Temporal lobe (tissue), 2 donors: Measurements from ENCODE around the gene TMEM242.

DNA sequence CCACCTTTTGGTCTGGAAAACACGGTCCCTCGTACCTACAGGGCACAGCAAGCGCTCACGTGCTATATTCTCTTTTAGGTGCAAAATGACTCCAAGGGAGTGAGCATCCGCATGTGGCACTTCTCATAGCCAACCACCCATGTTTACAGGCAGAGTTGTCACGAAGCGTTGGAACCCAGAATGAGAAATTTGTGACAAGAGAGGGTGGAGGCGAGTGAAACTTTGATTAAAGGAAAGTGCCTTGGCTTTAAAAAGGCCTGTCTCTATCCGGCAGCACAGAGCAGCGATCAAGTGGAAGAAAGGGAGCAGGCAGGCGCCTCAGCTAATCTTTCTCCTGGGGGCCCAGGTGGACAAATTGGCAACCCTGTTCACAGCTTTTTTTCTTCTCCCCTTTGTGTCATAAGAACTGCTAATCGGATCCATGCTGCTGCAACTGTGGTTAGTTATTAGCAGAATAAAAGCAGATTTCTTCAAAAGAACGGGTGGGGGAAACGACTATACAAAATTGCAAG lies 225.8 kb downstream of the TMEM242 start:
- RAMPAGE, long total RNA, result no peak

DNA sequence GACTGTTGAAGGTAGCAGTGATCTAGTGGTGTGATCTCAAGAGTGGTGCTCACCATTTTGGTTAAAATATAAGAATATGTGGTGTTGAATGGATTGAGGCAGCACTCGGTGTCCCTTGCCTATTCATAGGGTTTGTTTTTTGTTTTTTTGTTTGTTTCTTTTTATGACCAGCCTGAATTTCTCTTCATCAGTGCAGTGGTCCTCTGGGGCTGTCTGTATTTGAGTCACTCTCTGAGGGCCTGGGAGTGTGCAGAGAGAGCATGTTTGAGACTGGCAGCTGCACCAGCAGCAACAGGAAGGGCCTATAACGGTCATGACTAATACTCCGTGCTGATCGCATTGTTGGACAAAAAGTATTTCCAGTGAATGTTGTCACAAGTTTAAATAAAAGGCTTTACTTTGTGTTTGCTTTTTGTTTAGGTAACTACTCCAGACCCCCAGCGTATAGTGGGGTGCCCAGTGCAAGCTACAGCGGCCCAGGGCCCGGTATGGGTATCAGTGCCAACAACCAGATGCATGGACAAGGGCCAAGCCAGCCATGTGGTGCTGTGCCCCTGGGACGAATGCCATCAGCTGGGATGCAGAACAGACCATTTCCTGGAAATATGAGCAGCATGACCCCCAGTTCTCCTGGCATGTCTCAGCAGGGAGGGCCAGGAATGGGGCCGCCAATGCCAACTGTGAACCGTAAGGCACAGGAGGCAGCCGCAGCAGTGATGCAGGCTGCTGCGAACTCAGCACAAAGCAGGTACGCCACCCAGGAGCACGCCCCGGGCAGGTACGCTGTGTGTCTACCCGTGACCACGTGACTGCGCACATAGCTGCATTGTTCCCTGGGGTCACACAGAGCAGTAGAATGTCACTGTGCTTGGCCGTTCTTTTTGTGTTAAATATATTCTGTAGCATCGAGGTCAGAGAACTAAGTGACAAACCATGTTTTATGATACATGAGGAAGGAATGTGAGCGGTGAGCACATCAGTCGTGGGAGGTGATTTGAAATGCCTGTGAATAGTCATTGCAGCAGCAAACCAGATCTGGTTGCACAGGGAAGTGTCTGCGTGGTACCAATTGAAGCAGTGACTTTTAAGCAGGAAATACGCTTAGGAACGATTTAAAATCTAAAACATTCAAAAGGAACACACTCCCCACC lies 174.7 kb downstream of the TMEM242 start:
- RAMPAGE, long total RNA, result no peak

DNA sequence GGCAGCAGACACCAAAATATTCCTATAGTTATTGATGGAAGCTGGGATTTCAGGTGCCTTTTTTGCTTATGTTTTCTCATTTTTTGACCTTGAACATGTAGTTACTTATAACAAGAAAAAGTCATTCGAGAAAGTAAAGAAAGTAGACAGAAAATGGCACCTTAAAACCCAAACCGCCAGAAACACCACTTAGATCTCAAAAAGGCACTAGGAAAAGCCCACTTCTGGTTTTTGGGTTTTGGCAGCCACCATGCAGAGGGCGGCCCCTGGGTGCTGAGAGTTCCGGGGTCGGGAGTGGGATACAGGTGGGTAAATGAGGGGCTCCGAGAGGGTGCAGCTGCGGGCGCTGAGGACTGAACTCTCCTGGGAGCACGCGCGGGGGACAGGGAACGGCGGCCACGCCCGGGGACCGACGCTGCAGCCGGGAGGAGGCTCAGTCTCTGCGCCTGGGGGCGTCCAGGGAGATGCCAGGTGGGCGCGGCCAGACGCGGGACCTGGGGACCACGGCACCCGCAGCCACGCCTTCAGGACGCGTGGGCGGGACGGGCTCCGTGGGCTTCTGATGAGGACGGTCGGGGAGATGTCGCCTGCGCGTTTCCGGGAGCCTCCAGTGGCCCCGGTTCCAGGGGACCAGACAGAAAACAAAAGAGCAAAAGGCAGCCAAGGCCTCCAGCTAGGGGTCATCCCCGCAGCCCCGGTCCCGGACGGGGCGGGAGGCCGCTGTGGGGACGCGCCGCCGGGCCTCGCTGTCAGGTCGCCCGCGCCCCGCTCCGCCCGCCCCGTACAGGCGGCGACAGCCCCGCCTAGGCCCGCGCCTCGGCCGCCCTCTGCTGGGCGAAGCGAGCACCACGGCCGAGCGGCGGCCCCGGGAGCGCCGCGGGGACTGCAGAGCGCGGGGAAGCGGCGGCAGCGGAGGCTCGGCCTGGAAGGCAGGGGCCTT lies 49.0 kb downstream of the TMEM242 start:
- RAMPAGE, long total RNA, result no peak

GRCh38 chr6:157292421-157293158 lies 30.7 kb downstream of the TMEM242 start:
- RAMPAGE, long total RNA, result no peak

GRCh38 chr6:157312011-157312751 lies 11.1 kb downstream of the TMEM242 start:
- RAMPAGE, long total RNA, result no peak

DNA sequence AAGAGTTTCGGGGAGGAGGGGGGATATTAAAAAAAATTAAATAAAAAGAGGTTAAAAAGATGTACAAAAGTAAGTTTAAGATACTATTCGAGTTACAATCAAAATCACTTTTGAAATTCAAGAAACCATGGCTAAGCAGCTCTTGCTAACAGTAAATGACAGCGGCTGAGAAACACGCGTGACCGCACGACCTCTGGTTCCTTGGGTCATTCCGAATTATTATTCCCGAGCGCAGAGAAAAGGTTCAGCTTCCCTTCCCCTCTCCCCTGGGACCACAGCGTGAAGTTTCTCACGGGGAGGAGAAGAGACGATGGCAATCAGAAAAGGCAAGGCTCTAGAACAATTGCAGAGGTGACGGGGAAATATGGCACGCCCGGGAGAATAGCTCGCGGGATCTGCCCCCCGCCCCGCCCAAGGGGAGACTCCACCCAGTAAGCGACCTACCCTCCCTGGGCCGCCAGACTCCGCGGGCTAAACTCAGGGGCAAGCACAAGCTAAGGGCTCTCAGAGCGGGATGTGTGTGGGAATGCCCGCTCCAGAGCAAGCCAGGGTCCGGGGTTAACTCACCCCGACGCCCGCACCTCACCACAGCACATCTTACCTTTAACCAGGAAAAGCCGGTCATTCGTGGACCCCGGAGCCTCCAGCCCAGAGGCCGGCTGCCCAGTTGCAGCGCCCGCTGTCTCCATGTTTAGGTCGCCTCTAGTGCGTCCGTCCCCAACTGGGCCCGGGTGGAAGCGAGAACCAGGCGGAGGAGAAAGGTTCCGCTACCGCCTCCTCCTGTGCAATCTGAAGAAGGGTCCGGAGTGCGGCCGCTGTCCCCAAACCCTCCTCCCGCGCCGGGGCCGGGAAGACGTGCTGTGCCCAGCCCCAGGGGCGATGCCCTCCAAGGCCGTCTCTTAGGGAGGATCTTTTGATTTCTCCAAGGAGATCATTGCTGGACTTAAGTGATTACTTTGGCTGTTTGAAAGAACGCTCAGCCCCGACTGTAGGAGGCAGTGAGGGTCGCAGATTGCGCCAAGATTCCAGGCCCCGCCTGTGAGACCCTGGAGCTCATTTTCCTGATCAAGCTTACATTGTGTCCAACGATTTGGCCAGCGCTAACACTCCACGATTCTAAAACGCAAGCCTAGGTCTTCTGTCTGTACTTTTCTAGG lies at the start of gene TMEM242:
TSS of gene TMEM242 (minus strand) at position 709 of the 1,157 bp plus-strand sequence.
- RAMPAGE, long total RNA, result start-site peak on the minus strand centred at position 713 of the sequence, 24 bp wide, 124 and 211 reads in 2 replicates

- RAMPAGE, long total RNA, result no peak
Measured at GRCh38 chr6:157460840-157461448, 80.0 kb downstream of the ZDHHC14 start.

DNA sequence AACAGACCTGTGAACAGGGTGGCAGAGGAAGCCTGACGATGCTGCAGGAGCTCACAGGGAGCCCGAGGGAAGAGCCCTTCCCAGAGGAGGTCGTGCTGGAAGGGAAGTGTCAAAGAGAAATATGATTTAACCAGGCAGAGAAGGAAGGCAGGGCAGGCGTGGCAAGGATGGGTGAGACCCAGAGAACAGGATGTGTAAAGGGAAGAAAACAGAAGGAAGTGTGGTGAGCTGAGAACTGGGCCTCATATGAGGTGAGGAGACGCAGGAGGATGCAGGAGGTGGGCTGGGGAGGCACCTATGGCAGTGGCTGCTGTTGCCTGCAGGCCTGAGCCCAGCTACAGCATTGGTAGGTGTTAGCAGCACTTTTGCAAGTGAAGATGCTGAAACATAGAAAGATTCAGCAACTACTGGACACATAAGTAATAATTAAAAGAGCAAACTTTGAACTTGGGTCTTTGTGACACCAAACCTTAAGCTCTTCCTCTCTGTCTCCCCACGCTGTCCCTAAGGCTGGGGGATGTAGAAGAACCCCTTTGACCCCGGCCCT lies 105.7 kb downstream of the ZDHHC14 start:
- RAMPAGE, long total RNA, result no peak

GRCh38 chr6:157670457-157670875 lies 152.6 kb upstream of the SNX9 start:
- RAMPAGE, long total RNA, result no peak

DNA sequence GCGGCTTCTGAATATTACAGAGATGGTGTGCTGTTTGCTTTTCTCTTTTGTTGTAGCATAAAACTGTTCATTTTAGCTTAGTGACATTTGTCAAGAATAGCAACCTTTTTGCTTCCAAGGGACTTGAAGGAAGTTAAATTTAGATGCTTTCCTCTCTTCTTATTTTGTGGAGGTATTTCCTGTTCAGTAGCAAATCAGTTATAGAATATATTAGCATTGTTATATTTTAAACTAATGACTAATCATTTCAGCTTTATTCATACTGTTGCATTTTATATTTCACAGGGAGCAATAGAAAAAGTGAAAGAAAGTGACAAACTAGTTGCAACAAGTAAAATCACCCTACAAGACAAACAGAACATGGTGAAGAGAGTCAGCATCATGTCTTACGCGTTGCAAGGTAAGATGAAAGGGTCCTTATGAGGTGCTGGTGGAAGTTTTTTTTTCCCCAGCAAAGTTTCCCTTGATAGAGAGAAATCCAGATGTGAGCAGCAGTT lies 43.3 kb upstream of the SYNJ2 start:
- RAMPAGE, long total RNA, result no peak

- RAMPAGE, long total RNA, result no peak
Measured at GRCh38 chr6:157966975-157967560, 14.6 kb upstream of the SYNJ2 start.

DNA sequence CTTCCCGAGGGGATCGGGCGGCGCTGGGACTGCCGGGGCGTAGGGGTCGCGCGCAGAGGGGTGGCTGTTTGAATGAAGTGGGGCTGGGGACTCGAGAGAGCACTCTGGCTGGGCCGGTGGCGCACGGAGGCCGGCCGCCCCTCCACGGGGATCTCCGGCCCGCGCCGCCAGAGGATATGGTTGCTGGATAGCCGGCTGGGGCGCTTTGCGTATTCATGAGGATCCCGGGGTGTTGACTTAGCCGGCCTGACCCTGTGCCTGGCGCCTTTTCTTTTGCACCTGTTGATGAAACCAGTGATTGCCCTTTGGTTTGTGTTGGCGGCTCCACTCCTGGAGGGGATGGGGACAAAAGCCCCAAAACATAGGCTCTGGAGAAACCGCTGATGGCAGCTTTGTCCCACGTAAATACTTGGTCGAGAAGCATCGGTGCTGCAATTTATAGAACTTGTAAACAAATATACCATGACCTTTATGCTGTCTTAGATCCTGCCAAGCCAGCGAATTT lies 558 bp downstream of the SYNJ2 start:
- RAMPAGE, long total RNA, result no peak

DNA sequence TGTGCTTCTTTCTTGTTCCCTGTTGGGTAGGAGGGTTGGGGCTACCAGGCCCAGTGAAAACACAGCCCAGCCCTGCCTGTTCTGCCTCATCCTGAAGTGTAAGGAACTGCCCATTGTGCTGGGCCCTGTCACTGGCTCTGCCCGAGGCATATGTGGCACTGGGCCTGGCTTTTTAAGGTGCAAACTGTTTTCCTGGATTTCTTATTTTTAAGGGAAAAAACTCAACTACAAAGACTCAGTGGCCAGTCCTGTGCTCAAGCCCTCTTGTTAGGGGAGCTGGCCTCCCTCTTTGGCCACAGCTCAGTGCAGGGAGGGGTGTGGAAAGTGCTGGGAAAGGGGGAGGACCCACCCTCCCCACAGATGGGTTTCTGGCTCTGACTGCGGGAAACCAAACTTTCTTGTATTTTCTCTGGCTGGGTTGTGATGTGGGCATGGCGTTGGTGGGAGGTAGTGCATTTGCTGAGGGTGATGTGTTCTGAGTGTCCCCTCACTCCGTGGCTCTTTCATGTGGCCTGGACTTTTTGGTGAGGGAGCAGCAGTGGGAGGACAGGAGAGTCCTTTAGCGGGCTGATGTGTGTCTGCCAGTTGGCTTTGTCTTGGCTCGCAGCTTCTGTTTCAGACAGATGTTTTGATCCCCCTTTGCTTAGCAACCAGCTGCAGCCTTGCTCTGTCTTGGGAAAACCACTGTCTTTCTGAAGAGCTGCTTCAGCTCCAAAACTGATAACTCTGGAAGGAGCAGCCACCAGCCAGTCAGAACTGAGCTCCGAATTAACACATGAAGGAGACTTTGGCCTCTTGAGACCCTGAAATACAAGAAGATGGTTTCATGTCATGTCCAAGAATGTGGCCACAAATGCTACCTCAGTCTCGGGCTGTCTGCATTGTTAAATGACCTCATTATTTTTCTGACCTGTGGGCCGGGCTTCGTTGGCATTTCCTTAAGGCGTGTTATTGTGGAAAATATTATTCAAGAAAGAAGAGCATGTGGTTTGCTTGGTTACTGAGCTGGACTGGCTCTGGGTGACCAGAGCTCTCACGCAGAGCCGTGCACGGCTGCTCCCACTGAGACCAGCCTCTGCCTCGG lies 21.4 kb downstream of the SYNJ2 start:
- RAMPAGE, long total RNA, result no peak

DNA sequence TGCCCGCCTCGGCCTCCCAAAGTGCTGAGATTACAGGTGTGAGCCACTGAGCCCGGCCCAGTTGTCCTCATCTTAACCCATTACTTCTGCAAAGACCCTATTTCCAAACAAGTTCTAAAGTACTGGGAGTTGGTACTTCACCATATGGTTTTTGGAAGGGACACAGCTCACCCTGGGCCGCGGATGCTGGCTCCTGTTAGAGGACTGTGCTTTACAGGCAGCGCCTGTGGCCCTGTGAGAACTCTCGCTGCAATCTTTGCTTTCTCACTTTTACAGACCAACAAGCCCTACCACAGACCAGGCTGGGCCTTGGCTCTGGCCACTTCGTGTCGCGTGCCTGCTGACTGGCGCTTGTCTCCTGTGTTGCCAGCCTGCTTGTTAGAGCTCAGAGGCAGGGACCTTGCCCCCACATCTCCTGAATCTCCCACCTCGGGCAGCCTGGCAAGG lies 56.0 kb downstream of the SYNJ2 start:
- RAMPAGE, long total RNA, result no peak

DNA sequence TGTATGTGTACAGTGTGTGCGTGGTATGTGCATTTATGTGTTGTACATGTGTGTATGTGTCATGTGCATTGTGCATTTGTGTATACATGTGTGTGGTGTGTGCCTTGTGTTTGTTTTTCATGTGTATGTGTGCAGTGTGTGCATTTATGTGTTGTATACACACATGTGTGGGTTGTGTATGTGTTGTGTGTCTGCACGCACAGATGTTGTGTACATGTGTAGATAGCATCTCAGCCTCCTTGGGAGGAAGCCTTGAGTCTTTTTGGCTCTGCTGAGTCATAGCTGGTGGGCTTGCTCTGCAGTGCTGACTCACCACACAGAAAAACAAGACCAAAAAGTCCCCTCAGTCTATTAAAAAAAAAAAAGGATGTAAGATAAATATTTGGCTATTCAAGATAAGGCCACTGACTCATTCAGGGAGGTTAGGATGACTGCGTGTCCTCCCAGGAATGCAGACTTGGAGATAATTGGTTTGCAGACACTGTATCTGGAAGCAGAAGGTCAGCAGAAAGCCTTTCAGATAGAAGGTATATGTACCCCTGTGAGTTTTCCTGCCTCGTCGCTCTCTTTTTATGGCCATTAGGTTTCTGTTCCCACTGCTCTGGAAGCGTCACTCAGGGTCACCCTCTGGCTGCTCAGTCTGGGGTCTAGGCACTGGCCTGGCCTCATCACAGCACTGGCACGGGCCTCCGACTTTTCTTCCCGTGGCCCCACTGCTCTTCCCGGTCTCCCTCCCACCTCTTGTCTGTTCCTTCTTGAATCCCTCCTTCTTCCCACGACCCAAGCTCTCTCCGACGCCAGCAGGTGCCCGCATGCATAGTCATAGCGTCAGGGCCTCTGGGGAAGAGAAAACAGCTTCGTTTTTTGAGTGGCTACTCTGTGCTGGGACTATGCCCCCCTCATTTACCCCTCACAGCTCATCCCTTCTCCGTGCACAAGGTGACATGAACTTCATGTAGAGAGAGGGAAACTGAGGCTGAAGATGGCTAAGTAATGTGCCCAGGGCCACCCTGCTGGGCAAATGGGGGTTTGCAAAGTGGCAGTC lies 58.8 kb downstream of the SYNJ2 start:
- RAMPAGE, long total RNA, result no peak

GRCh38 chr6:158069603-158070550 lies 88.2 kb downstream of the SYNJ2 start:
- RAMPAGE, long total RNA, result no peak

DNA sequence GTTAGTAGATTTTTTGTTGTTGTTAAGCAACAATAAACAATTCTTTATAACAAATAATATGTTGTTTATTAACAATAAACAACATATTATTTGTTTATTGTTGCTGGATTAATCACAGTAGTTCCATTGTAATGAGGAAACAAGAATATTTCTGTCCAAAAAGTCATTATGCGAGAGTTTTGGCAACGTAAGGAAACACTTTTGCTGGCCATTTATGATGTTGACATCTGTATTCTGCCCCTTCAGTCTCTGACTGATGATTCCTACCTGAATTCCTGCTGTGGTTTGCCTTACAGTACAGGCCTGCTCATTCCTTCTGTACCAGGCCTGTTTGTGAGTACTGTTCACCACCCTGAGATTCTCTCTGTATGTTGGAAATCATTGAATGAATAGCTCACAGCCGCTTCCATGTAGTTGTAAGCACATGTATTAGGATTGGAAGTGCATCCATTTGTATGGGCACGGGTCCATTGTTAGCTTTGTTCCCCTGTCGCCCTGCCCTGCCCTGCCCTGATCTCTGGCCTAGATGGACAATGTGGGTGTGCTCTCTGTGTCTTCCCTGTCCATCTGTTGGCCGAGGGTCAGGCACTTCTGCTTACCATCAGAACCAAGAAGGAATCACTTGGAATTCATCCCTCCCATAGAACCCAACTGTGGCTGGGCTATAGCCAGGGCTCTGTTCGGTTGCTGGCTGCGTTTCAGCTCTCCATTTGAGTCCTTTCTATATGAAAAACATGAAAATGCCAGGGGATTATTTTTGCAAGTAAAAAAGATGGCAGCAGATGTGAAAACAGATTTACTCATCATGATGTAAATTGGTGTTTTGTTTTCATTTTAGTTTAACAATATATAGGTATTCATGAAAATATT lies 26.8 kb upstream of the TULP4 start:
- RAMPAGE, long total RNA, result no peak

DNA sequence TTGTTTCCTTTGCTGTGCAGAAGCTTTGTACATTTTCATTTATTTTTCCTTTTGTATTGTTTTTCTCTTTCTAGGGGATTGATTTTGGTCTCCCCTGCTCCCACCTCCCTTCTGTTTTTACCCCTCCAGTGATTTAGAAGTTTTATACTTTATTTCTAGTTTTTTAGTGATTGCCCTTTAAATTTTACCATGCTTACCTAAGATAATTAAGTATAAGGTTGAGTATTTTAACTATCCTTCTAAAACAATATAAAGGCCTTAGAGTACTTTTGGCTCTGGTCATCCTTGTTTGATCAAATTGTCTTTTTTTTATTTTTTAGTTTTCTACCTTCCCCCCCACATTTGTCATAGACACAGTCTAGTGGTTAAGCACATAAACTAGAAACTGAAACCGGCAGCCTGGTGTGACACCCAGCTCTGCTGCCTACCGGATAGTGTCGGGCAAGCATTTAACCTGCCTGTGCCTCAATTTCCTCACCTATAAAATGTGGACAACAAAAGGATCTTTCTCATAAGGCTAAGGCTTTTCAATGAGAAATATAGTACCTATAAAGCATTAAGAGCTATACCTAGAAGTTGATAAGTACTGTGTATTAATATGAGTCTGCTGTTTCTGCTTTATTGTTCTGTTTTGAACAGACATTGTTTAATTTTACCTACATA lies 21.7 kb upstream of the TULP4 start:
- RAMPAGE, long total RNA, result no peak

DNA sequence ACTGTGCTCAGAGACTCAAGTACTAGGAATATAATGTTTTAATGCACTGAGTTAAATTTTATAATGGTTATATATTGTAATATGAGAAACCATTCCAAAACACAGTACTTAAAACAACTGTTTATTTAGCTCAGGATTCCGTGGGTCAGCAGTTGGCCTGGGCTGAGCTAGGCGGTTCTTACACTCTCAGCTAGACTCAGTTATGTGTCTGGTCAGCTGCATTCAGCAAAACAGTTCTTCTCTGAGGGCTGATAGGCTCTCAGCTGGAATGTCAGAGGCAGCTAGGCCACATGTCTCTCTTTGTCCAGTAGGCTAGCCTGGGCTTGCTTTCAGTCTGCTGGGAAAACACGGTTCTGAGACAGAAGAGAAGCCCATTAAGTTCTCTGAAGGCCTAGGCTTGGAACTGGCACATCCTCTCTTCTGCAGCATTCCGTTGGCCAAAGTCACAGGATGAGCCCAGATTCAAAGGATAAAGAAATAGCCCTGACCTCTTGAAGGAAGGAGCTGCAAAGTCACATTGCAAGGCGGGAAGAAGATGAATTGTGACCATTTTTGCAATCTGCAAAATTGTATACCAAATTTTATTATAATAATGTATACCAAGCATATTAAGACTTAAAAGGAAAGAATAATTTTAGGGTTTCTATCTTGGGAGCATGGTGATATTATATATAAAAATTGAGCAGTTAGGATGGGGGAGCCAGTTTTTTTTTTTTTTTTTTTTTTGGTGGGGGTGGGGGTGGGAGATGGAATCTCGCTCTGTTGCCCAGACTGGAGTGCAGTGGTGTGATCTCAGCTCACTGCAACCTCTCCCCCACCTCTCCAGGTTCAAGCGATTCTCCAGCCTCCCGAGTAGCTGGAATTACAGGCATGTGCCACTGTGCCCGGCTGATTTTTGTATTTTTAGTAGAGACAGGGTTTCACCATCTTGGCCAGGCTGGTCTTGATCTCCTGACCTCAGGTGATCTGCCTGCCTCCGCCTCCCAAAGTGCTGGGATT lies 65.8 kb downstream of the TULP4 start:
- RAMPAGE, long total RNA, result no peak

DNA sequence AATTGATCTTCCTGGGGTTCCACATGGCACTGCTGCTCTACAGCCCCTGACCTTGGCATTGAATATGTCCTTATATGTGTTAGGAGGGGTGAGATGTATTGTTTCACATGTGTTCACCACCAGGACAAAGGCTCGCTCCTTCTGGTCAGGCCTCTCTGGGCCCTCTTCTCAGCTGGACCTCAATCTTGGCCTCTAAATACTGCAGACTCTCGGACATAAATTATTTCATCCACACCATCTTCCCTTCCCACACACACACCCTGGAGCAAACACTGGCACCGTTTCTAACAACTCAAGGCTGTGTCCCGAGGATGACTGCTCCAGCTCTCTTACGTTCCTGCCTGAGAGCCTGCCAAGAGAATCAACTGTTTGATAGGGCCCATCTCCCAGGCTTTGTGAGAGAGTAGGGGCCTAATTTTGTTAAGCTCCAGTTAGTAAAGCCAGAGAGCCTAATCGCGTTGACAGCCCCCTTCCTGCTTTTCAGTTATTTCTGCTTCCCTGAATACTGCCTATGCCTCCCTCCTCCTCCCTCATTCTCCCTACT lies 118.3 kb upstream of the TMEM181 start:
- RAMPAGE, long total RNA, result no peak